ENCODE measurements around a stretch of chr10.

DNA sequence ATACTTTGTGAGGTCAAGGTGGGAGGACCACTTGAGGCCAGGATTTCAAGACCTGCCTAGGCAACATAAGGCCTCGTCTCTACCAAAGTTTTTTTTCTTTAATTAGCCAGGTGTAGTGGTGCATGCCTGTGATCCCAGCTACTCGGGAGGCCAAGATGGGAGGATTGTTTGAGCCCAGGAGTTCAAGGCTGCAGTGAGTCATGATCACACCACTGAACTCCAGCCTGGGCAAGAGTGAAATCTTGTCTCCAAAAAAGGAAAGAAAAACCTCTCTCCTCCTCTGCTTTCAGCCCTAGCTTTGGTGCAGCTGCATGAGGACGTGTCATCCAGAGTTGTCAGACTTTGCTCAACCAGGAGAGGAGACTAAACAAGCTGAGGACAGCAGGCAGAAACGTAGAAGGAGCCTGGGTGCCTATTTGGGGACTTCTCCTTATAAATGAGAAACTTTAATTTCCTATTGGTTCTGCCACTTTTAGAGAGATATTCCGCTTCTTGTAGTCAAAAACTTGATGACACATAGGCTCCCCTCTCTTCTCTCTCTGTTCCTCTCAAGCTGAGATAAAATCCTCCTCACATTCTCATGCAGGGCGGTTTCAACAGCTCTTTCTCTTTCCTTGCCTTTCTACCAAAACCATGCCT is 205.5 kb downstream of the ARHGAP12 start:
- PRO-cap, 7 experiments: no peak in any of the 7 experiments

DNA sequence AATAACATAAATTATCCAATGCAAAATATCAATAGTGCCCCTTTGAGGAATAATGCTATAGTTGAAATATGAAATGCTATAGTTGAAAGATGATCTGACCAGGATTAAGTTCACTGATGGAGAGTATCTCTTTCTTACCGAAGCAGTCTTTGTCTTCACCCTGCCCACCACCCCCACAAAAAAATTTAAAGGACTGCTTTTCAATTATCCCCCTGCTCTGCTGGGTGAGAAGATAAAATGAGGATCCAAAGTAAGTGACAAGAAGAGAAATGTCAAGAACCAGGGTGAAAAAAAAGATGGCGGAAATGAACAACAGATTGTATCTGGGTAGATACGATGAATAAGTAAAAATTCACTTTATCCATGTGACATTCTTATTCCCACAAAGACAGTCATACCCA is 24.0 kb downstream of the KIF5B start:
- PRO-cap, 7 experiments: no peak in any of the 7 experiments

- PRO-cap, 7 experiments: no peak in any of the 7 experiments
Measured at GRCh38 chr10:32035385-32035773, 20.8 kb downstream of the KIF5B start.

GRCh38 chr10:32364287-32364877 is 17.4 kb upstream of the EPC1 start:
- PRO-cap, 7 experiments: no peak in any of the 7 experiments

DNA sequence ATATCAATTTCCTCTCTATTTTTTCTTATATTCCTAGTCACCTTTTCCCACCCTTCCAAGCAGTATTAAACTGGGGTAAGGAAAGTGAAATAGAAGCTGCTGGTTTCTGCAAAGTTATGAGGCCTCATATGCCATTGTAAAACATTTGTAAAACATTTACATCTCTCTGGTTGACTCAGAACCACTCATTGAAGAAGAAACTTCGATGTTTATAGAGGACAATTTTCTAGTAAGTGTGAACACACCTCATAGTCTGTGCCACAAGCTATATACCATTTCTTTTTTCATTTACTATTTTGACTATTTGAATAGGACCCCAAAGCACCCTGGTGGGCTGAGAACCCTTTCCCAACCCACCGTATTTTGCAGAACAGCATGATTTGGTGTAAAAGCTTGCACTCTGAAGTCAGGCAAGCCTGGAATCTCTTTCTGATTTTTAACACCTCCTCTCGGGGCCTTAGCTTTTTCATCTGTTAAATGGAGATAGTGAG is 12.9 kb upstream of the ITGB1 start:
- PRO-cap, 7 experiments: no peak in any of the 7 experiments

GRCh38 chr10:32995710-32996122 is 37.7 kb upstream of the ITGB1 start:
- PRO-cap, 7 experiments: no peak in any of the 7 experiments

DNA sequence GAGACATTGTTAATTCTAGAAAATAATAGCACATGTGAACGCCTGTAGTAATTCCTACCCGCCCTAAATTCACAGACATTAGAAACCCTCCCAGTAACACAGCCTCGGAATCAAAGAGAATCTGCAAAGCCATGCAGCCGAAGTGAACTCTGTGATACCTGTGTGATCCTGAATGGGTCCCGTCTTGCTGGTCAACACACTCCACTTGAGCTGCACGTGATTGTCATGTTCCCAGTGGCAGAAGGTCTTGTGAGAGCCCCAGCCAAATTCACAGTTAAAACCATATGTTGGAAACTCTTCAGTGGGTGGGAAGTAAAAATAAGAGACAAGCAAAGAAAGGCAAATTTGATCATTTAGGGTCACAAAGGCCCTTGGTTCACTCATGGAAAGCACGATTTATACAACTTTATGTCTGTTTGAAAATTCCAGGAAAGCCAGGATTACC is 142.3 kb downstream of the NRP1 start:
- PRO-cap, 7 experiments: no peak in any of the 7 experiments

DNA sequence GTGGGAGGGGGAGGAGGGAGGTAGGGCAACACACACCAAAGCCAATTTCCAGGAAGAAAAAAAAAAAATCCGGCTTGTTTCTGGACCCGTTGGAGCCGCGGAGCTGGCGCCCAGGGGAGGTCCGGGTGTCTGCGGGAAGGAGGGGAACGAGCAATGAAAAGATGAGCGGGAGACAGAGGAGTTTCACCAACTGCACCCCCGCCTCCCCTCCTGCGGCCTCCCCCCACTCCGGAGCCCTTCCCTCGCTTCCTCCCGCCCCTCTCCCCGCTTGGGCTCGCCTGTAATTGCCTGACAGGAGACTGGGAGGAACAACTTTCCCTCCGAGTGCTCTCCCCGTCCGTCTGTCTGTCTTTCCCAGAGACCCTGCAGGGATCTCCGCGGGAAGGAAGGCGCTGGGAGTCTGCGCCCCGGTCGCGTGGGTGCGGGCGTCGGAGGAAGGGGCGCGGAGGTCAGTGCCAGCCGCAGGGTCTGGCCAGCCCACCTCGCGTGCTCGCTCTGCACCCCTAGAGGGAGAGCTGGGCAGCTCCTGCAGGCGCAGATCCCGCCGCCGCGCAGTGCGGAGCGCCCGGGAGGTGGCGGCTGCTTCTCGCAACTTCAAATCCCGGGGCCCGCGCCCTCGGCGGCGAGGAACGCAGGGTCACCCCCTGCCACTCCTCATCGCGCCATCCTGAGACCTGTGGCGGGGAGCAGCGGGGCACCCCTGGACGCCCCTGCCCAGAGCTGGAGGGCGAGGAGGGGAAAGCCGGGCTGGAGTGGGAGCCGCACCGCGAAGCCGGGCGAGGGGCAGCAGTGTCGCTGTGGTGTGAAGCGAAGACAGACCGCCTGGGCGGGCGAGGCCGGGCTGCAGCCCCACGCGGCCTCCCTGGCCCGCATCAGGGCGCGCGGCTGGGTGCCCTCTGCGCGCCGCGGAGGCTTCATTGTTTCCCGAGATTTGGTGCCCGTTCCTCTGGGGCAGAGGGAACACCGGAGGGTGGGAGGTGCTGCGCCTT is 539 bp upstream of the NRP1 start:
- PRO-cap, 7 experiments: no peak in any of the 7 experiments

DNA sequence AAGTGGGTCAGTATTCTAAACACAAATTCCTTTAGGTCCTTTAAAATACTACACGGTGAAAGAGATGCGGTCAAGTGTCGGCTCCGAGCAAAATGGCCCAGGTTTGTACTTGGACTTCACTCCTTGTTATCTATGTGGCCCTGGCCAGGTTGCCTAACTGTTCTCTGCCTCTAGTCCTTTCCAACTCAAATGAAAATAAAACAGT is 344.8 kb downstream of the PARD3 start:
- PRO-cap, 7 experiments: no peak in any of the 7 experiments

- PRO-cap, 7 experiments: no peak in any of the 7 experiments
Measured at GRCh38 chr10:34526725-34527208, 288.3 kb downstream of the PARD3 start.

DNA sequence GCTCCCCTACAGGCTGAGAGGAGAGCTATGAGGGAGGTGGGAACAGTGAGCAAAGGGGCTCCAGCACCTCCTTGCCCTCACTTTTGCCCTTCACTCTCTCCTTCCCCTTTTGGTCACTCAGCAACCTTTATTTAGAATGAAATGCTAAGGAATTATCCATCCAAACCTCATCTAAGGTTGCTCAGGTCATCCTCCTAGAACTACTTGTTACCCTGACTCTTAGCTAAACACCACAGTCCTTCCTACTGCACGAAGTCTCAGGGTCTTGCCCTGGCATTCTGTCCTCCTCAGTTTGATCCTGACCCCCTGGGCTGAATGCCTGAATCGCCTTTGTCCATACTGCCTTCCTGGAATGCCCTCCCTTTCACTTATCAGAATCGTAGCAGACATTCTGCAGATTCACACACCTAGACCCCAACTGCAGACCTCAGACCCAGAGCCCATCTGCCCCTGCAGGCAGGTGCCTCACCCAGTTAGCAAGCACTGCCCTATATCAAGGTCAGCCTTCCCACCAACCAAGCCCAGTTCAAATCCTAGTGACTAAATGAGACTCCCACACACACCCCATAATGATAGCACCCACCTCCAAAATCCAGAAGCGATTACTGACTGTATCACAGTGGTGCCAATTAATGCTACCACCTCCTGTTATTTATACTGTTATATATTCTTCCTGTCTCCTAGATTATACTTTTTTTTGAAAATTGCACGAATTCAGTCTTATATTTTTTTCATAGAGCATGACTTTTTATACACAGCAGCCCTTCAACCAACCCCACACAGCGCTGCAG is 3.9 kb downstream of the PARD3 start:
- PRO-cap, 7 experiments: no peak in any of the 7 experiments

- PRO-cap, 7 experiments: no peak in any of the 7 experiments
Measured at GRCh38 chr10:34854106-34854566, 39.0 kb upstream of the PARD3 start.

DNA sequence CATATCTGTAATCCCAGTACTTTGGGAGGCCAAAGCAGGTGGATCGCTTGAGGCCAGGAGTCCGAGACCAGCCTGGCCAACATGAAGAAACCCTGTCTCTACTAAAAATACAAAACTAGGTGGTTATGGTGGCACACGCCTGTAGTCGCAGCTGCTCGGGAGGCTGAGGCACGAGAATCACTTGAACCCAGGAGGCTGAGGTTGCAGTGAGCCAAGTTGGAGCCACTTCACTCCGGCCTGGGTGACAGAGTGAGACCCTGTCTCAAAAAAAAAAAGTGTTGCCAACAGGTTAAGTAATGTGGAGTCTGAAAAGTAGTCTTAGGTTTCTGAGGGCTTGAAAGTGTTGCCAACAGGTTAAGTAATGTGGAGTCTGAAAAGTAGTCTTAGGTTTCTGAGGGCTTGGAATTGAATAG is 23.9 kb downstream of the CREM start:
- PRO-cap, 7 experiments: no peak in any of the 7 experiments

DNA sequence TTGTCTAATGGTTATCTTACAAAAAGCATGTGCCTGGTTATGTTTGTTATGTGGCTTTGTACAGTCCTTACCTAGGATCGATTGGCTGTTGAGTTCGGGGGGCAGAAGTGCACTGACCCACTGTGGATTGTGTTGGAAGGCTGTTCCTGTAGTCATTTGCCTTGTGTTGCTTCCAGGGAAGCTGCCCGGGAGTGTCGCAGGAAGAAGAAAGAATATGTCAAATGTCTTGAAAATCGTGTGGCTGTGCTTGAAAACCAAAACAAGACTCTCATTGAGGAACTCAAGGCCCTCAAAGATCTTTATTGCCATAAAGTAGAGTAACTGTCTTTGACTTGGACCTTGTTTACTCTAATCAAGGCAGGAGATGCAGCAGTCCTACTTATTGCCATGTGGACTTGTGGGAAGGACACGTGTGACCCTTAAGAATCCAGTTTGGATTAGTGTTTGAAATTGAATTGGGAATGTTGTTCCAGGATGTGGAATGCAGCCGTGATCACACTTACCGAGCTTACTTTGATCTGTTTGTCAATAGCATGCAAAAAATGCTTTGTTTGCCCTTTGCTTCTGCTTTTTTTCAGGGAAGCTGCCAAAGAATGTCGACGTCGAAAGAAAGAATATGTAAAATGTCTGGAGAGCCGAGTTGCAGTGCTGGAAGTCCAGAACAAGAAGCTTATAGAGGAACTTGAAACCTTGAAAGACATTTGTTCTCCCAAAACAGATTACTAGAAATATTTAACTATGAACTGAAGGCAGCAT is 84.6 kb downstream of the CREM start:
- PRO-cap, 7 experiments: no peak in any of the 7 experiments

DNA sequence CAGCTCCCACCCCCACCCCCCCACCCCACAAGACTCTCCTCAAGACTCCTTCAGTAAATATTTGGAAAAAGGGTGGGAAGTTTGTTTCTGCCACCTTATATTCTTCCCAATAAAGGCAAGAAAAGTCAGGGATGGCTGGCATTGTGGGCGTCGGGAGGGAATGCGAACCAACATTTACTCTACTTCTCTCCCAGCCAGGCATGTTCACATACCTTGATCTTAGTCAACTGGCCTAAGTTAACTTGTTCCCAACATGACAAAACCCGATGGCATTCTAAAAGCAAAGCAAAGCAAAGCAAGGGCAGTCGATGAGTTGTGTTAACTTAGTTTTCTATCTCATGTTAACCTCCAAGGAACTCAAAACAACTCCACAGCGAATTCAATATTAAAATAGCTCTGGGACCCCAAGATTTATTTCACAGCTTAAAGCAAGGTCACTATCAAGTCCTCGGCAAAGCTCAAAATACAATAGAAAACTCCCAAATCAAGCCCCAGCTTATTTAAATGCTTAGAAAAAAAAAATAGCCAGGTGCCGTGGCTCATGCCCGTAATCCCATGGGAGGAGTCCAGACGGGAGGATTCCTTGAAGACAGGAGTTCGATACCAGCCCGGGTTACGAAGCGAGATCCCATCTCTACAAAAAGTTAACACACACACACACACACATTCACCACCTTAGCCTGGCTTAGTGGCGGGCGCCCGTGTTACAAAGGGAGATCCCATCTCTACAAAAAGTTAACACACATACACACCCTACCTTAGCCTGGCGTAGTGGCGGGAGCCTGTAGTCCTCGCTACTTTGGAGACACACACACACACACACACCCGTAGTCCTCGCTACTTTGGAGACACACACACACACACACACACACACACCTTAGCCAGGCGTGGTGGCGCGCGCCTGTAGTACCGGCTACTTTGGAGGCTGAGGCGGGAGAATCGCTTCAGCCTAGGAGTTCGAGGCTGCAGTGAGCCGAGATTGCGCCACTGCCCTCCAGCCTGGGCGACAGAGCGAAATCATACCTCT is 944 bp upstream of the CCNY start:
- PRO-cap, 7 experiments: no peak in any of the 7 experiments

- PRO-cap, 7 experiments: no peak in any of the 7 experiments
Measured at GRCh38 chr10:35411855-35412375, 75.6 kb downstream of the CCNY start.

DNA sequence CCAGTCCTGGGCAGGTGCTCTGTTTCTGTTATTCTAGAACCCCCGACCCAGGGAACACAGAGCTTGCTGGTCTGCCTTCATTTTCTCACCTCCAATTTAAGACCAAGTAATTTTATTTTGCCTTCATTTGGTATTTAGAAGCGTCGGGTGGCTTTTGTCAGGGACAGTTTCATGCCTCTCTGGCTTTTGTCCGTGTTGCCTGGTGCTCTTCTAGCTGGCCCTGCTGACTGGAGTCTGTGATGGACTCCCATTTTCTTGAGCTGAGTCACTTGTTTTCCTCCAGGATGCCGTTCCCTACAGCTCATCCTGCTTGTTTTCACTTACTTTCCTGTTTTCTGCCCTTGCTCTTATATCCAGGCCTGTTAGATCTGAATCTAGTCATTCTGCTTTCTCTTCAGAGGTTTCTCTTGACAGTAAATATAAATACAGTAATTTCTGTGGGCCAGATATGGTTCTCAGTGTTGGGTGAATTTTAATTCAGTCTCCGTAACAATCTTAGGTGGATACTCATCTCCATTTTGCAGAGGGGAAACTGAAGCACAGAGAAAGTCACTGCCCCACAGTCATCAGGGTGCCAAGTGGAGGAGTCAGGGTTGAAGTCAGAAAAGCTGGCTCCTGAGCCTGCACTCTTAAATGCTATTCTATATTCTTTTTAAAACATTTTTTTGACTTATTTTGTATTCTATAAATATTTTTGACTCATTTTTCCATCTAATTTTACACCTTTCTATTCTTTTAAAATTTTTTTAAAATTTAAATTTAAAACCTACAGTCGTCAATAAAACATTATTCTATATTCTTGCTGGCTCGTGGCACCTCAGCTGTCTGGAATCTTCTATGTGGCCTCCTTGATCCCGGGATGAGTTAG is 85.4 kb downstream of the CCNY start:
- PRO-cap, 7 experiments: no peak in any of the 7 experiments

DNA sequence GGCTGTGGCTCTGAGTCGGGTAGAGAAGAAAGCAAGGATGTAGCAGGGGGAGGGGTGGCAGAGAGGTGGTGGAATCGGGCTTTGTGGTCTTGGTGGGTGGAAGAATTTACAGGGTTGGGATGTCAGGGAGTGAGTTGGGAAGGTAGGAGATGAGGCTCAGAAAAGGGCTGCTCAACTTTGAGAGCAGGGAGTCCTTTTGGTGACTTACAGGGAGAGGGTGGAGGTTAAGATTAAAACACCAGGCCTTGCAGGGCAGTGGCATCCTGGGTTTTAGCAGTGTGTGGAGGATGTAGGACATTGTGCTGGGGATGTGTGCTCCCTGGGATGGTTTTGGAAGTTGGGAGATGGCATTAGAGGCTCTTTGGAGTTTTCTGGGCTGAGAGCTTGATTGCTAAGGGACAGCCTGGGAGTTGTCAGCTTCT is 113.8 kb downstream of the CCNY start:
- PRO-cap, 7 experiments: no peak in any of the 7 experiments

GRCh38 chr10:35462380-35463026 is 126.2 kb downstream of the CCNY start:
- PRO-cap, 7 experiments: no peak in any of the 7 experiments

GRCh38 chr10:35644394-35644749 is 2.3 kb upstream of the FZD8 start:
- PRO-cap, 7 experiments: no peak in any of the 7 experiments